Skin of body (tissue), 2 donors: ENCODE measurements around the gene PSMD6.

DNA sequence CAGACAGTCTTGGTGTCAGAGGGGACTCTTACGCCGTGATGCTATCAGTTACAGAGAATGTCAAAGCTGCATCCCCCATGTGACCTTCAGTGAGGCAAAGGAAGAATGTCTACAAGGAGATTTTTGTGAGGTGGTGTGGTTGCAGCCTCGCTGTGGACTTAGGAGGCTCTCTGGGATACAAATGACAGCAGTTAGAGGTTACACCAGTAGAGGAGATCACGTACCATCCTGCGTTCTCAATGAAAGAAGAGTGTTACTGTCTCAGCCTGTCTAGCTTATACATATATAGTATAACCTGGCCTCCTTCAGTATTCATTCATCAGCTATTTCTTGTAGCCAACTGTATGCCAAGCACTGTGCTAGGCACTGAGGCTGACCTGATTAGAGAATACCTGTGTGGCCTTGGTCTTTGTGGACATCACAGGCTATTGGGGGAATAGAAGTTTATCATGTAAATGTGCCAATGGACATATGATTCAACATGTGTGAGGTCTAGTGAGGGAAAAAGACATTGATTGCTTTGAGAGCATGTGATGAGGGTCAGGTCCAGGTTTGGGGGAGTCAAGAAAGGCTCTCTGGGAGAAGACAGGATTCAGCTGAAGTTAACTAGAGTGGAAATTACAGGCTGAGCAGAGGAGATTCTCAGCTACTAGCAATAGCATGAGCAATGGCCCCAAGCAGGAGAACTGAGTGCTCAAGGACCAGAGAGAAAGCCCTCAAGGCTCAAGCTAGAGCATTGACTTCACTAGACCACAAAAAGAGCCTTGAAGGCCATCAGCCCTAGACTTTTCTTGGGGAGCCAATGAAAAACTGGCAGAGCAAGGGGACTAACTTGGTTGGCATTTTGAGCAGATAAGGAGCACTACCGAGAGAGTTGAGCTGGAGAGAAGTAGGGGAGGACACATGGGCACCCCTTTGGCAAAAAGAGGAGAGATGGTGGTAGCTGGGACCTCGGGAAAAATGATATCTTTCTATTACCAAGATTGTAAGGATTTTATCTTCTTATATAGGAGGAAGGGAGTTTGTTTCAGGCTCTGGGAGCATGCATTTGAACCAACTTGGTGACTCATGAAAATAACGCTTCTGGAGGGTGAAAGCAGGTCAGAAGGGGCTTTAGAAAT is 223.3 kb upstream of the C3orf14 start:
- RAMPAGE, long total RNA: no peak

- RAMPAGE, long total RNA: no peak
Measured at GRCh38 chr3:62242802-62243526, 75.9 kb upstream of the C3orf14 start.

DNA sequence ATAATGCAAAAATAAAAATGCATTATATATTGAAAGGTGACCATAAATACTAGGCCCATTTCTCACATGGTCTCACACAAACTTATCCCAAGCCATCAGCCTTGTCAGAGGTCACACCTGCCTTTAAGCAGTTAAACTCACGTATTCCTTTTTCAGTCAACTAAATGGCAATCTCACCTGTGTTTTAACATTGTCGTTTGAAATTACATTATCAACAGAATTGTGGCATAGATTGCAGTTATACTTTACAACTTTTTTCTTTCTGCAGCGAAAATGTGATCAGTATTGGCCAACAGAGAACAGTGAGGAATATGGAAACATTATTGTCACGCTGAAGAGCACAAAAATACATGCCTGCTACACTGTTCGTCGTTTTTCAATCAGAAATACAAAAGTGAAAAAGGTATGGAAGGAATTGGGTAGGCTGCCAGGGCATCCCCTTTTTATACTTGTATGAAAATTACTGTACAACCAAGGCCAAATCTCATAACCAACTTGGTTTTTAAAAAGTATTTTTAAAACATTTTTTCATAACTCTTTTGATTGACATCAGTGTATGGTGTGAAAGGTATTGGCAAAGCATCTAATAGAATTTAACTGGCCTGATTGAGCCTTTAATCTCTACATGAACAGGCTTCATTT is 49.9 kb upstream of the C3orf14 start:
- RAMPAGE, long total RNA: no peak

GRCh38 chr3:62325991-62326441 is 7.2 kb downstream of the C3orf14 start:
- RAMPAGE, long total RNA: no peak

DNA sequence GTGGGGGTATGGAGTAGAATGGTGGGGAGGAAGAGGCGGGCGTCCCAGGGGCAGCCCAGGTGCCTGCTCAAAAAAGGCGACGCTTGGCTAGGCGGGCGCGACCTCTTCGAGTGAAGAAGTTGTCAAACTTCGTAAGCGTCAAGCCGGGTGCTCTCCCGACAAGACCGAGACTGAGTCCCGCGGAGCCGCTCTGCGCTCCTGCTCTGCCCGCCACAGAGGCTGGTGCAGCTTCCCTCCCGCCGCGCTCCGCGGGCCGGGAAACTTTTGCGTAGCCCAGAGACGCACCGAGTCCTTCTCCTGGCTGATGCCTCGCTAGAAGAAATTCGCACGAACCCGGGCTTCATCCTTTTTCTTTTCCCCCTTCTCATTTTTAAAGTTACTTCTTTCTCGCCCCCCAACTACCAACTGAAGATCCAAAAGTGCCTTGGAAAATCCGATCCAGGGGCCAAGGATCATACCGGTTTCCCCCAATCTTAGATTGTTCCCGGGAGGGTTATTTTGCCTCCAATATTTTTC is 2.9 kb downstream of the FEZF2 start:
- RAMPAGE, long total RNA: no peak

DNA sequence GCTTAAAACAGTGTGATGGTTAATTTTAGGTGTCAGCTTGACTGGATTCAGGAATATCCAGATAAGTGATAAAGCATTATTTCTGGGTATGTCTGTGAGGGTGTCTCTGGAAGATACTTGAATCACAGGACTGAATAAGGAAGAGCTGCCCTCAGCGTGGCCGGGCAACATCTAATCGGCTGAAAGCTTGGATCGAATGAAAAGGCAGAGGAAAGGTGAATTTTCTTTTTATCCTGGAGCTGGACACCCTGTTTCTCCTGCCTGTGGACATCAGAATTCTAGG is 131.9 kb upstream of the SYNPR start:
- RAMPAGE, long total RNA: no peak

GRCh38 chr3:63953044-63953682 is 70.1 kb downstream of the PSMD6 start:
- RAMPAGE, long total RNA: no peak

DNA sequence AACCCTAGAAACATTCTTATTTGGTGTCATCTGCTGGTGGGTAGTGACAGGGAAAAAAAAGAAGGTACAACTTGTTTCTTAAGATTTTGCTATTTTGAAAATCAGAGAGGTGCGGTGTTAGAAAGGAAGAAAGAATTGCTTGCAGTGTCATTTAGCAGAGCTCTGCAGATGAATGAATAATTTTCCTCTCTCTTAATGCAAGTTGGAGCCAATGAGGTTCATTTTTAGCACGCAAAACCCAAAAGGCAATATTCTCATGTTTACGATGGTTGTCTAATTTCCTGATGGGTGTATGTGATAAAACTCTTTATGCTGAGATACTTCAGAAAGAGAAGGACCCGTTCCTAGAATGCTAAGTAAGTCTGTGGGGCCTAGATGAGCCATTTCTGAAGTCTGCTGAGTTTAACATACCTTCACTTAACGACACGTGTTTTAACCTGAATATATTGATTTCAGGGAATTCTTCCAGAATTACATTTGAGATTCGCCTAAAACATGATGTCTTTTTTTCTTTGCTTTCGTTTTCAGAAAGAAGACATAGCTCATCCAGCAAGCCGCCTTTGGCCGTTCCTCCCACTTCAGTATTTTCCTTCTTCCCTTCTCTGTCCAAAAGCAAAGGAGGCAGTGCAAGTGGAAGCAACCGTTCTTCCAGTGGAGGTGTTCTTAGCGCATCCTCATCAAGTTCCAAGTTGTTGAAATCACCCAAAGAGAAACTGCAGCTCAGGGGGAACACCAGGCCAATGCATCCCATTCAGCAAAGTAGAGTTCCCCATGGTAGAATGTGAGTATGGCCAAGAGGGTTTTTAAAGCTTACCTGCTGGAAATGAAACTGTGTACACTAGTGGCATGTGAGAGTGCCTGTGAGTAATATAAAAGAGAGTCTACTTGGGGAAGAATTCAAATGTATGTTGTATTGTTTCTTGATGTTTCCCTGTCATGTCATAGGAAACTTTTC is 43.6 kb downstream of the PSMD6 start:
- RAMPAGE, long total RNA: no peak

- RAMPAGE, long total RNA: start-site peak on the minus strand at chr3:64023425-64023478, 722 and 81 reads in 2 replicates
Measured at GRCh38 chr3:64022907-64023886, at the start of gene PSMD6. Gene PSMD6 (minus strand): TSS chr3:64023494.

DNA sequence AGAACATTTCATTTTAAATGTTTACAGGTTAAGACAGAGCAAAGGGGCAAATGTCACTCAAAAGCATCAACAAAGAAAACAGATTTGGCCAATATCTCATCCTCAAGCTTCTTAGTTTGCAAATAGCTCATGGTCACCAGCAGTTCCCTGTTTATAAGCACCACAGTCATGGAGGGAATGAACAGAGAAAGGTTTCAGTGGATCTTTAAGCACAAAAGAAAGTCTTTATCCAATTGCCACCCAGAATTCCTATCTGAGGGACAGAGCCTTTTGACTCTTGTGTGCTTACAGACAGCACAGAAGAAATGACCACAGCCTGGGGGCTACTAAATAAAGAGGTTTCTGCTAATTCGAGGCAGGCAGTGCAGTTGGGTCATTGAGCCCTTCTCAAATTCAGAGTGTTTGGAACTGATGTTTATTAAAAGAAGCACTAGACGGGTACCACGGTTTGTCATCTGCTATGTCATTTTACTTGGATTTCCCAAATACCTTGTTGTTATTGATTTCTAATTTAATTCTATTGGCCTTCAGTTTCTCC is 3.7 kb downstream of the PRICKLE2 start:
- RAMPAGE, long total RNA: no peak

- RAMPAGE, long total RNA: no peak
Measured at GRCh38 chr3:64326918-64328030, 102.0 kb upstream of the PRICKLE2 start.

GRCh38 chr3:64353109-64353770 is 128.0 kb upstream of the PRICKLE2 start:
- RAMPAGE, long total RNA: no peak

GRCh38 chr3:64379317-64379579 is 154.0 kb upstream of the PRICKLE2 start:
- RAMPAGE, long total RNA: no peak

DNA sequence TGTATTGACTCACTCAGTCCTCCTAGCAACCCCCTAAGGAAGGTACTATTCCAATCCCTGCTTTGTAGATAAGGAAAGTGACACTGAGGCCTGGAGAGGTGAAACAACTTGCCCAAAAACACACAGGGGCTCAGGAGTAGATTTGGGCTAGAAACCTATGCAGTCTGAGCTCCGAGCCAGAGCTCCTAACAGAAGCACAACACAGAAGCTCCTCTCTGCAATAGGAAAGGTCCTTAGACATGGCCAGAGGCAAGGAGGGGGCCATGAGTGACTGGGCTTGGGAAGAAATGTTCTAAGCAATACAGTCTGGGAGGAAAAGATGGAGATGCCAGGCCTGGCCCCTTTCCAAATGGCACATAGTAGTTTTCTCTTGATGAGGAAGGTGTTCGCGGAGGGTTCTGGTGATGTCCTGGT is 188.4 kb upstream of the PRICKLE2 start:
- RAMPAGE, long total RNA: no peak

- RAMPAGE, long total RNA: no peak
Measured at GRCh38 chr3:64563530-64564560, 124.0 kb downstream of the ADAMTS9 start.

DNA sequence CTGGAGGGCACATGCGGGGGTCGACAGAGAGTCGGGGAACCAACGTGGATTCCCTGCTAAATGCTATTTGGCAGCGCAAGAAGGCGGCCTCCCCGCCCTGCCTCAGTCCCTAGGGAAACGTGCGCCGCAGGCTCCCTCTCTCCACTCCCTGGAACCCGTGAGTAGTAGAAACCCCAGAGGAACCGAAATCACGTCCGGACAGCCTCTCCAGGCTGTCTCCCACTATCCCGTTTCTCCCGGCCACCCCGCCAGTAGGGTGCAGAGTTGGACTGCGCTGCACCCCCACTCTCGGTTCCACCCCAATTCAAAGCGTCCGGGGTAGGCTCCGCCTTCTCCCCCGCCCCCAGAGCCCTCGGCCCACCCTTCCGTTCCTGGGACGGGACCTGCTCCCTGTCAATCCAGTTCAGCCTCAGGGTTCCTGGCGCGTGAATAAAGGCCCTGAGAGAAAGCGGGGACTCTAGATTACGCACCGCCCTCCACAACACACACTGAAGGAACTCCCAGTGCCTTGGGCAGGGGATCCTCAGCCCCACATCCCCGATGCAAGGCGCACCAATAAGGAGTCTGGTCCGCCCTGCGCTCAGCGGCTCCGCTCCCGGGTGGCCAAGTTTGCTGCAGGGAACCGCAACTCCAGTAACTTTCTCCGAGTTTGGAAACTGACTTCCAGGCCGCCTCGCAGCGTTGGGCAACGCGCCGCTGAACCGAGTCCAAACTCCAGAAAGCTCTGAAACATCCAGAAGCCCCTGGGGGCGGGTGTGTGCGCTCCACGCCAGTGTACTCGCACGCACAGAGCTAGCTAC is 2.0 kb downstream of the ADAMTS9 start:
- RAMPAGE, long total RNA: no peak

GRCh38 chr3:64728901-64729296 is 41.1 kb upstream of the ADAMTS9 start:
- RAMPAGE, long total RNA: no peak

DNA sequence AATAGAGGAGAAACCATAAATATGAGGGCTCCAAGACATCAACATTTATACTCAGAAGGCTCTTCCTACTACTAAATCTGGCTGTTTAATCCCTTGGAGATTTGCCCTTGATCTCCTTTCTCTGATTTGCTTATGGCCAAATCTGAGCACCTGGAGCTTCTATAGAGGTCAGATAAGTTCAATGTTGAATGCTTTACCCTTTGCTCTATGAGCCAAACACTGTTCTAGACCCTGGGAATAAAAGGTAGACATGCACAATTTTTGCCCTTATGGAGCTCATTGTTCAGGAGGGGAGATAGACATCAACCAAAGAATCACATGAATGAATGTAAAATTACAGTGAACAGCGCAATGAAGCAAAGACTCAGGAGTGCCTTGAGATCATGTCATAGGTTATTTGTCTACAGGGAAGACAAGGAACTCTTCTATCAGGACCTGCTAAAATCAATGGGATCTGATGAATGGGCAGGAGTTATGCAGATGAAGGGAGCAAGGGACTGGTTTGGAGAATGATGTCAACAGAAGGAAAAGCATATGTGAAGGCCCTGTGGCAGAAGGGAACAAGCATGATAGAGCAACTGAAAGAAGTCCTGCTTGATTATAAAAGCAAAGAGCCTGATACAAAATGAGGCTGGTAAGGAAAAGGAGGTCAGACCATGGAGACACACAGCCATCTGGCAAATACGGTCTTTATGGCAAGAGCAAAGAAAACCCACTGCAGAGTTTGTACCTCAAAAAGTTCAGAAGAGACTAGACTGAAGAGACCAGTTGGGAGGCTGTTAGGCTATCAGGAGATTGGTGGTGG is 226.7 kb upstream of the ADAMTS9 start:
- RAMPAGE, long total RNA: no peak

DNA sequence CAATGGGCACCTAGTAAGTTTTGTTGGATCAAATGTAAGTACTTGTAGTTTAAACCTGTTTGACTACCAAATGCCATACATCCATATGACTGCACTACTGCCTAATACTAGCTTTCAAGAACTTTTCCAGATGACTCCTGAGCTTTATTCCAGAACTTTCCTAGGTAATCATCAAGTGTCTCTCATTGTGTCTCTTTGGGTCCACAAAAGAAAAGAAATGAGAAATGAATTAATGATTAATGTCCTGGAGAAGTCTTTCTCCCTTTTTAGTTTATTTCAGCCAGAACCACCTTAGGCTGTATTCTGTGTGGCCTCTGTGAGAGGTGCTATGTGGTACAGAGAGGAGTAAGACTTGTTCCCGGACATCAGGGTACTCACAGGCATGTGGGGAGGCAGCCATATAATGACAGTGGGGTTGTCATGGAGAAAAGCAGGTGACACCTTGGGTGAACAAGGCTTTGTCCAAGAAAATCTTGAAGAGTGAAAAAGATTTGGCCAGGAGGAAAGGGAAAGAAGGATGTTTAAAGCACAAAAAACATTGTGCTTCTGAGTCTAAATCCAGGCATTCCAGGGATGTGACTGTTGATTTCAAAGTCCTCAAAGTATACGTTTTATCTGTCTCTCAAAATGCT is 232.7 kb upstream of the ADAMTS9 start:
- RAMPAGE, long total RNA: no peak

DNA sequence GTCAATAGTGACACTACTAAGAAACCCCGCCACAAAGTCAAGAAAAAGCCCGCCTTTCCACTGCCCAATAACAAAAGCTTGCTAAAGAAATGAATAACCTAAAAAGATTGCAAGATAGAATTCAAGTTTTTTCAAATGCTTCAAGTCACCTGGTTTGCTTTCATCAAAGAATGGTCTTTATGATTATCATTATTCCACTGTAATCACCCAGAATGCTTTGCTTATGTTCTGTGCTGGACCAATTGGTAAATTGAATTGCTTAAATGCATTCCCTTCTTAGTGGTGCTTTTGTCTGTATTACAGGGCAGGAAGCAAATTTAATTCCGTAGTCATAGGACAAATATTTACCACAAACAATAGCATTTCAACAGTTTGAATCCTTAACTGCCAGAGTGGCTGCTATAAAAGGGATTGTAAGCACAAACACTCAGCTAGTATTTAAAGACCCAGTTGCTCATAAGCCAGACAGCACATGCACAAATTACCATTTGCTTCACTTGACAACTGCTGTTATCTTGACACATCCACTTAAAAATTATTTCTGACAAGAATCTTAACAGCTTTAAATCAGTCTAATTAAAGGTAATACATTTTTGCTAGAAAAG is 490.0 kb upstream of the ADAMTS9 start:
- RAMPAGE, long total RNA: no peak